ENCODE results near the genes NUDT17, NBPF10, GJA5 and NBPF11.

GRCh38 chr1:145782387-145782880, 41.5 kb downstream of the RNF115 start:
- PRO-cap: no peak

GRCh38 chr1:145823032-145823314, 922 bp downstream of the RNF115 start:
- PRO-cap: unidirectional peak, plus-strand start at chr1:145823133

- PRO-cap: no peak
These were observed 1.3 kb upstream of the NUDT17 start for GRCh38 chr1:145843948-145844666.

DNA sequence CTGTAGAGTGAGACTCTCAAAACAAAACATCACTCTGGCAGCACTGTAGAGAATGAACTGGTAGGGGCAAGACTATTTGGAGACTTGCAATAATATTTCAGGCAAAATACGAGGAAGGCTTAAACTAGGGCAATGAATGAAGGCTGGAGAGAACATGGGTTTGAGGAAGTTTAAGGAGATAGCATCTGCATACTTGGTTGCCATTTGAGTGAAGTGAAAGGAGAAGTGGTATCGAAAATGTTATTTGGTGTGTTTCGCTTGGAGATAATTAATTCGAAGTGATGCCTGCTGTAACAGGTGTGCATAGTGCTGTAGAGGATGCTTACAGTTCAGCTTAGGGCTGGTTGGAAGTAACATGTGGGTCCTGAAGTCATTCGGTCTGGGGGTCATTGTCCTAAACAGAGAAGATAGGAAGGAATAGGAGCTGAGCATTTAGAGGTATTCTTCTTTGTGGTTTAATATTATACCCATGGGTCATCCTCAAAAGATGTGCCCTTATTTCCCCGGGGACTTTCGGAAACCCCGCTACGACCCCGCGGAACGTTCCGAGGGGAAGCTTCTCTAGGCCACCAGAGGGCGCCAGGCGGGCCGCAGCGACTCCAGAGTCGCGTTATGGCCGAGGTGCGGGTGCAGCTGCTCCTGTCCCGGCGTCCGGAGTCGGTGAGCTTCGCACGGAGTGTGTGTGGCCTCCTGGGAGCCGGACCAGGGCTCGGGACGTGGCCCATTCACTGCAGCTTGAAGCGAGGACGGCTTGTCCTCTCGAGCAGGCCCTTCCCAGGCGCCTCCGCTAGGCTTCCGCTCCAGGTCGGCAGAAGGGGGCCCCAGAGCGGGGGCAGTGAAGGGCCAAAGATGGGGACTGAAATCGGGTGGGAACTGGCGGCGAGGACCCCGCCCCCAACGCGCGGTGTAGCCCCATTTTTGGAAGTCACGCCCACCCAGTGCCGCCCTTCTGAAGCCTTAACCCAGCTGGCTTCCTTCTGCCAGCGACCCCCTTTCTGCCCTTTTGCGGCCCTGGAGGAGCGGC, at the start of gene NUDT17:
NUDT17 (plus strand) TSS at position 602 of the 1,024 bp plus-strand sequence.
- PRO-cap: no peak

DNA sequence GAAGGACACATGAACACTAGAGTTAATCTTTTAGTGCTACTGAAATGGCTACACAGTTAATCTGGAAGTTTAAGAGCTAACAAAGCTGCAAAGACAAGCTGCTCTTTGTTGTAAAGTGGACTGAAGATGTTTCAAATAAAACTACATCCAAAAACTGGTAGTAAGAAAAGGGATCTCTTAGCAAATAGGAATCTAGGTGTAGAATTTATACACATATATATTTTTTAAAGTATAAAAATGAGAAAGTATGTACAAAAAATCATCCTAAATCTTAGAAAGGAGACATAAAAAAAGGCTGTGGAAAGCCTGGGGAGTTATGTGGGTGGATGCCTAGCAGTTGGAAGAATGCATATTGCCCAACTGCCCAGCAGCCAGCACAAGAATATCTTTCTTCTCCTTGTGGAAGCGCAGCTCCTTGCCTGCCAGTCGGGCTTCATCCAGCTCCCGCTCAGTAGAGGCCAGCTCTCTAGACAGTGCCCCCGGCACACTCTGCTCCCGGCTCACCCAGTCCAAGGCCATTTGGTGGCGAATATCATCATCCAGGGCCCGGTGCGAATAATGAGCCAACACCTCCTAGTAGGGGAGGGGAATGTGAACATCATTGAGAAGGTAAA, 8.8 kb upstream of the RBM8A start:
- PRO-cap: no peak

- PRO-cap: no peak
These were observed 13.7 kb downstream of the POLR3GL start for GRCh38 chr1:145978160-145978521.

DNA sequence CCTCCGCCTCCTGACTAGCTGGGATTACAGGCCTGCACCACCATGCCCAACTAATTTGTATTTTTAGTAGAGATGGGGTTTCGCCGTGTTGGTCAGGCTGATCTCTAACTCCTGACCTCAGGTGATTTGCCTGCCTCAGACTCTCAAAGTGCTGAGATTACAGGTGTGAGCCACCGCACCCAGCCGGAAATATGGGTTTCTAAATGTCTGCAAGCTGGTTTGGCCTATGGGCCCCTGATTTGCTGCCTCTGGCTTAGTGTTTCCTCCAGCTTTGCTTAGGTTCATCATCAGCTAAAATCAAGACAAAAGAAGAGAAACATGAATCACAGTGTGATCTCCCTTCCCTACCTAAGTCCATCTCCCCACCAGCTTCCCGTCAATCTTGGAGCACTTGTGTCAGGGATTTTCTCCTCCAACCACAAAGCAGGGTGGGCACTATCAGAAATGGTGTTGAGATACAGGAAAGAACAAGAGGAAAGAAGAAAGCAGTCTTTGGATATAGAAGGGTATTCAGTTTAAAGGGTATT, 11.9 kb downstream of the TXNIP start:
- PRO-cap: no peak

GRCh38 chr1:146144629-146145161, at the start of gene NBPF10:
Gene NBPF10, minus strand, starts transcription at chr1:146144804.
- PRO-cap: no peak

DNA sequence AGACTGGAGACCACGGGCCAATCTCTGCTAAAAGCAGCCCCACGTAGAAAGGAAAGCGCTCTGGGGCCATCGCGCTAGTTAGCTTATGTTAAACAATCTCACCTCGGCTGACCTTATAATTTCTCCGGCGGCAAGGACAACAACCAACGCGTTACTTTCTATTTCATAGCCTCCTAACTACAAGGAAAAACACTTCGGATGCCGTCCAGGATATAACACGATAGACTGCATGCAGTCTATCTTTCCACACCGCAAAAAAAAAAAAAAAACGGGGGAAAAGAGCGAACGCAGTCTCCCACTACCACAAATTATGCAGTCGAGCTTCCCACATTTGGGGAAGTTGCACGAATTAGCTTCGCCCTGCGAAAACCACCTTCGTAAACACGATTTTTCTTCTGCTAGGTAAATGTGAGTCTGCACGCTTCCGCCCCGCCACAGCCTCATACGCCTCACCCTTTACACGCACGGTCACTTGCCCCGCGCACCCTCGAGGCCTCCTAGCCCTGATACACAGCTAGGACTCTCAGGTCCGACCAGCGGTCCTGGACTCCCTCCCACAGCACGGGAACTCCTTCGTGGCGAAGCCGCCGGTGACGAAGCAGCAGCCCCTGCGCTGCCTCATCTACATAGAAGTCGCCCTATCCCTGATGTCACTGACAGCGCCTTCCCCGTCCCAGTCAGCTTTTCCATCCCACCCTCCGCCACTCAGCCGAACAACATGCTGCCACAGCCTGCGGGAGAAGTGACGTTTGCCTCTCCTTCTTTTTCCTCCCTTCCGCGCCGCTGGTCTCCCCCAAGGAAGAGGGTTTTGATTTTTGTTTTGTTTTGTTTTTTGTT, 87.7 kb downstream of the PRKAB2 start:
- PRO-cap: bidirectional peak, plus-strand start at position 694 of the sequence, minus-strand start at position 410 of the sequence

DNA sequence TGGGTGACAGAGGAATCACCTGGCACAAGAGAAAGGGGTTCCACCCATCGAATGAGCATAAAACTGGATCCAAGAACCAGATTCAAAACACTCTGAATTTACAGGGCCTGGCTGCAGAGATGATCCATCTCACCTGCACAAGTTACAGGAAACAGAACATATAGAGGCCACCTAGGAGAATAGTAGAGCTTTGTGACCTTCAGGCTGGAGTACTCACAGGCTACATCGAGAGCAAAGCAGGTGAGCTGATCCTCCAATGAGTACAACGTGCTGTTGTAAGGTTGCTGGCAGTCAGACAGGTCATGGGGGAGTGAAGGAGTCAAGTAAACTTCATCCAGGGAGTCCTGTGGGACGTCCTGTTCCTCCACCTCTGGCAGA, 62.6 kb downstream of the PRKAB2 start:
- PRO-cap: no peak

DNA sequence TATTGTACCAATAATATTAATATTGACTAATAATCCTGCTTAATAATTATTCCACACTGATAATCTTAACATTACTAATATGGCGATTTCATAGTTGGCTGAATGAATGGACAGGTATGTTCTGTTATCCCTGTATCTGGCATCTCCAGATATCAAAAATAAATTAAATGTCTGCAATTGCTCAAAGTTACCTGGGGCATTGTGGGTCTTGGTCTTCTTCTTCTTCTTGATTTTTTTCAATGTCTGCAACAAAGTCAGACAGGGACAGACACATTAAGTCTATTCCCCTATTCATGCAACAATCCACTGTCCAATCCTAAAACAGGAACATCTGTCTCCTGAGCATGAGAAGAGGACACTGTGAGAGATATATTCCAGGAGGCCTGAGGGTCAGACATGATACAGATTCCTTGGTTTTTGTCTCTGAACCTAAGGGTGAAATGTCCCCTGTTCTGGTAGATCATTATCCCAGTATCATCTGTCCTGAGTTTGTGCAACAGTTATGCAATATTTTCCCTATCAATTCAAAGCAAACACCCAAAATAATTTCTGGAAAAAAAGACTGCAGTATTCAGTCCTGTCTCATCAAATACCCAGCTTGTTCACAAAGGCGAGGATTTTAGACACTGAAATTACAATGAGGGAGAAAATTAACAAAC, 61.5 kb downstream of the PRKAB2 start:
- PRO-cap: no peak

- PRO-cap: no peak
These were observed 9.3 kb upstream of the PRKAB2 start for GRCh38 chr1:147181393-147182065.

GRCh38 chr1:147402700-147403120, 138.6 kb upstream of the BCL9 start:
- PRO-cap: no peak

- PRO-cap: no peak
These were observed at the start of gene GJA5 for GRCh38 chr1:147760511-147760887. Gene GJA5, minus strand, starts transcription at chr1:147760602.

- PRO-cap: bidirectional peak, plus-strand start at chr1:147771475, minus-strand start at chr1:147771406
These were observed 10.9 kb upstream of the GJA5 start for GRCh38 chr1:147771292-147771683.

- PRO-cap: no peak
These were observed 26.4 kb downstream of the NBPF11 start for GRCh38 chr1:148125707-148126137.

- PRO-cap: unidirectional peak, minus-strand start at chr1:148151954; unidirectional peak, minus-strand start at chr1:148152279
These were observed at the start of gene NBPF11 for GRCh38 chr1:148151798-148152470. Gene NBPF11, minus strand, starts transcription at chr1:148152281.

DNA sequence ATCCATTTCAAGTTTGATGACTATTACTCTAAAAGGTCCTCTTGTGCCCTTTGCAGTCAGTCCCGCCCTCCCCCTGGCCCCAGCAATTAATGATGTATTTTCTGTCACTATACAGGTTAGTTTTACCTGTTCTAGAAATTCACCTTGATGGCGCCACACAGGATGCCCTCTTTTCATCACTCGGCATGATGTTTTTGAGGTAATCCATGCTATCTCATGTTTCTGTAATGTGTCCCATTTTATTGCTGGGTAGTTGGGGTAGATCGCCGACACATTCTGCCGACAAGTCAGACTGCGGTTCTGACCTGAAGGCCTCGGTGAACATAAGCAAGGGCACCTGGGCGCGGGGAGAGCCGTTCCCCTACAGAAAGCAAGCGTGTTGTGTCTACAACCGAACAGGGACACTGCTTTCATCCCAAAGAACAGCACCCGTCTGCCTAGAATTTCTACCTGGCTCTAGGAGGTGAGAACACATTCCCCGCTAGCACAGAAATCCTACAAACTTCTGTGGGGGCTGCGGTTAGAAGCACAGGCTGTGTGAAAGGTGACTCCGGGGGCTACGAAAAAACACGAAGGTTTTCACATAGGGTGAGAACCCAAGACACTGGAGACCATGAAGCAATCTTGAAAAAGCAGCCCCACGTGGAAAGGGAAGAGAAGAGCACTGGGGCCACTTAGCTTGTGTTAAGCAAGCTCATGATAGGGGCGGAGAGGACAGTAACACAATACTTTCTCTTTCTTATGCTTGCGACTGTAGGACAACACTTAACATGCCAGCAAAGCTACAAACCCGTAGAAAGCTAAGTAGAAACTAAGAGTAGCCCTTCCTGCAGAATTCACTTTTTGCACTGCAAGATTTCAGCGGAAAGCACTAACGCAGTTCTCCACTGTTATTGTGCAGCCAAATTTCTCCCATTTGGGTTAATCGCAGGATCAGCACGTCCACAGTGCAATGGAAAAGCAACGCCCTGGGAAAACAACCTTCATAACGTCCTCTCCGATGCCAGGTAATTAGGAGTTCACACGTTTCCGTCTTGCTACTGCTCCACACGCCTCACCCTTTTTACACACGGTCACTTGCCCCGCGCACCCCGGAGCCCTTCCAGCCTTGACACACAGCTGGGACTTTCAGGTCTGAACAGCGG, 149.0 kb downstream of the PPIAL4G start:
- PRO-cap: bidirectional peak, plus-strand start outside the sequence, minus-strand start at position 1,013 of the sequence

GRCh38 chr1:148355928-148356285, 127.2 kb downstream of the PPIAL4G start:
- PRO-cap: no peak

DNA sequence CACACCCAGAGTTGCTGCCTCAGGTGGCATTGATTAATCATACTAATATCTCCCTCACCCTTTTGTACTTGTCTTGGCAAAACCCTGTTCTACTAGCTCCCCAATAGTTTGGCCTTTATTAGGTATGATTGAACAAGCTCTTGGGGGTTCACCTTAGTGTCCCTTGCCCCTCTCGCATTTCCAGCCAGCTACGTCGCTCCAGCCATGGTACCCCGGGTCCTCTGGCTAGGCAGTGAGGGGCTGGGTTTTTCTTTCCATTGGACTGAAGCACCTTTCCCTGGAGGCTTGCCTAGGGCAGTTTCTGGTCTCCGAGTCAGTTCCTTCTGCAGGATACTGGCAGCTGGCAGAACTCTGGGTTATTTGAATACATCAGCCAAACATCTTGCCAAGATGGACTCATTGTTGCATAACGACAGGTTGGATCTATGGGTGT, 8.1 kb downstream of the NOTCH2NLC start:
- PRO-cap: no peak